ENCODE results near the gene ENSG00000284691.

GRCh38 chr7:149609680-149610440 is 104.9 kb upstream of the KRBA1 start:
- PRO-cap: no peak

GRCh38 chr7:149686263-149686819 is 28.4 kb upstream of the KRBA1 start:
- PRO-cap: no peak

DNA sequence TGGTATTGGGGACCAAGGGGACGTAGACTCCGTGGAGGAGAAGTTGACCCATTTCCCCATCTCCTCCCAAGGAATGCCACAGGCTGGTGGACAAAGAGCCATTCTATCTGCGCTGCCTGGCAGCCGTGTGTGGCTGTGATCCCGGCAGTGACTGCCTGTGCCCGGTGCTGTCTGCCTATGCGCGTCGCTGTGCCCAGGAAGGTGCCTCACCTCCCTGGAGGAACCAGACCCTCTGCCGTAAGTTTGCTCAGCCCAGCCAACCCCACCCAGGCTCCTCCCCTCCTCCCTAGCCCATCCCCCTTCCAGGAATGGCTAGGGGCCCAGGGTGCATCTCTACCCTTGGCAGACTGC is 10.0 kb upstream of the ZNF467 start:
- PRO-cap: no peak

DNA sequence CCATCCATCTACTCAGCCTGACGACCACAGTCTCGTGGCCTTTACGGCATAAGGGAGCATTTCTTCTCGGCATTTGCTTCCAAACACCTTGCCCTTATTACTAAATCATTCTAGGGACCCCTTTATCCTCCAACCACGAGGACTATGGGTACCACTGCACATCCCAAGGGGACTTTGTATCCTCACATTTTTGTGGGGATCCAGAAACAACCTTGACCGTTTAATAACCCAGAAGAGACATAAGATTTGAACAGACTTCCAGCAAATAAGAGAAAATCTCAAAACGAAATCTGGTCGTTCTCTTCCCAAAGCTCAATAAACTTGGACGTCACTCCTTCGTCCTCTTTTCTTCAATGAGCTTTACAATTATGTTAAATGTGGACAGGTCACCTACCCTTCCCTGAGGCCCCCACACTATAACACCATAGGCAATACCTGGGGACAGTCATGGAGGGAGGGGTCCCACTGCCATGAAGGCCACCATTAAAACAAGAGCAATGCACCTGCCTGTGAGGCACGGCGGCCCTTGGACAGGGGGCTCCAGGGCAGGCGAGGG is 213.5 kb upstream of the LRRC61 start:
- PRO-cap: no peak

- PRO-cap: no peak
Observed at GRCh38 chr7:150219784-150220414, 103.3 kb upstream of the LRRC61 start.

GRCh38 chr7:150321961-150322811 is 969 bp upstream of the LRRC61 start:
- PRO-cap: no peak

DNA sequence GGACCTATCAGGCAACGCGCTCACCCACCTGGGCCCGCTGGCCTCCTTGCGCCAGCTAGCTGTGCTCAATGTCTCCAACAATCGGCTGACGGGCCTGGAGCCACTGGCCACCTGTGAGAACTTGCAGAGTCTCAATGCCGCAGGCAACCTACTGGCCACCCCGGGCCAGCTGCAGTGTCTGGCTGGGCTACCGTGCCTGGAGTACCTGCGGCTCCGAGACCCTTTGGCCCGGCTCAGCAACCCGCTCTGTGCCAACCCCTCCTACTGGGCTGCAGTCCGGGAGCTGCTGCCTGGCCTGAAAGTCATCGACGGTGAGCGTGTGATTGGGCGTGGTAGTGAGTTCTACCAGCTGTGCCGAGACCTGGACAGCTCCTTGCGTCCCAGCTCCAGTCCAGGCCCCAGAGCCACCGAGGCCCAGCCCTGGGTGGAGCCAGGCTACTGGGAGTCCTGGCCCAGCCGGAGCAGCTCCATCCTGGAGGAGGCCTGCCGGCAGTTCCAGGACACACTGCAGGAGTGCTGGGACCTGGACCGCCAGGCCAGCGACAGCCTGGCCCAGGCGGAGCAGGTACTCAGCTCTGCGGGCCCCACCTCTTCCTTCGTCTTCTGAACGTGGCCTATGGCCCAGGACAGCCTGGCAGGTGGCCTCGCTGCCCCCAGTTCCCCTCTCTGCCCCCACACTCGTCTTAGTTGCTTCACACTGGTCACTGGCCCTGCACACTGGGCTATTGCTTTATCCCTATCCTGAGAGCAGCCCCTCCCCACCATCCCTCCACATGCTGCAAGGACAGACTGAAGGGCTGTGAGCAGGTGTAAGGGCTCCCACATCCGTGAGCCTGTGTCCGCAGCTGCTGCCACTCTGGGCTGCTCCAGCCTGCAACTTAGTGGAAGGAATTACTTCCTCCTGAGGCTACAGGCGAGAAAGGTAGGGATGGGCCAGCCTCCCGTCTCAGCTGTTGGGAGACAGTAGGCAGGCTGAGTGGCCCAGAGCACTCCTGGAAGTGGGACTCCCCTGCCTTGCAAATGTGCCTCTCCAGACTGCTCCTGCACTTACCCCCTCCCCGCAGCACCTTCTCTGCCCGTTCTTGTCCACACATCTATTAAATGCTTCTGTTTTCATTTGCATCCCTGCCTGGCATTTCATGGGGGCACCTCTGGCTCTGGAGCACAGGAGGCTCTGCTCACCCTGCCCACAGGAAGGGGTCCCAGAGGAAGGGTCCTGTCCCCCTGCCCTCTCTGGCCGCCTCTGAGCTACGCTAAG is 4.0 kb downstream of the RARRES2 start:
- PRO-cap: no peak

DNA sequence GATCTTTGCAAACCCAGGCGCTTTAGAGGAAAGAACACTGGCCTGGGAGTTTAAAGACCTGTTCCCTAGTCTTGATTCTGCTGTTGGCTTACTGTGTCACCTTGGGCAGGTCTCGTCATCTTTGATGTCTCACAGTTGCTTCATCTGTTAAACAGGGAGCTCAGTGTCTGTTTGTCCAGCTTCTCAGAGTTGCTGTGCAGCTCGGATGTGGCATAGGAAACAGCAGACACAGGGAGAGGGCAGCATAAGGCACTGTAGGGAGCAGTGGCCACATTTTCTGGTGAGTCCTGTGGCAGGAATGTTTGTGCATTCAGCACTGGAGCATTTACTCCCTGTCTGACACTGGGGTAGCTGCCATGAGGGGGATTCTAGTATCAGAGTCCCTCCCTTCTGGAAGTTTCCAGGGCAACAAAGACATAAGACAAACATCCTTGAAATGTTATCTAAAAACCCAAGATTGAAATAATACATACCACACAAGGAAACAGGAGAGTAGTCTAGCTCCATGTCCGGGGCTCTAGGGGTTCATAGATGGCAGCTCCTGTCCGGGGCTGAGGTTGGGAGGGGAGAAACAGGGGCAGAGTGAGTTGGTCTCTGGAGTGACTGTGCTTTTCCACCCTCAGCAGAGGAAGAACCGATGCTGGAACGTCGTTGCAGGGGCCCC is 2.1 kb downstream of the REPIN1 start:
- PRO-cap: no peak

GRCh38 chr7:150375838-150377047 is 2.9 kb upstream of the ZNF775 start:
- PRO-cap: no peak

GRCh38 chr7:150379742-150380508 is 795 bp downstream of the ZNF775 start:
- PRO-cap: bidirectional peak, plus-strand start at chr7:150380098, minus-strand start at chr7:150380102

DNA sequence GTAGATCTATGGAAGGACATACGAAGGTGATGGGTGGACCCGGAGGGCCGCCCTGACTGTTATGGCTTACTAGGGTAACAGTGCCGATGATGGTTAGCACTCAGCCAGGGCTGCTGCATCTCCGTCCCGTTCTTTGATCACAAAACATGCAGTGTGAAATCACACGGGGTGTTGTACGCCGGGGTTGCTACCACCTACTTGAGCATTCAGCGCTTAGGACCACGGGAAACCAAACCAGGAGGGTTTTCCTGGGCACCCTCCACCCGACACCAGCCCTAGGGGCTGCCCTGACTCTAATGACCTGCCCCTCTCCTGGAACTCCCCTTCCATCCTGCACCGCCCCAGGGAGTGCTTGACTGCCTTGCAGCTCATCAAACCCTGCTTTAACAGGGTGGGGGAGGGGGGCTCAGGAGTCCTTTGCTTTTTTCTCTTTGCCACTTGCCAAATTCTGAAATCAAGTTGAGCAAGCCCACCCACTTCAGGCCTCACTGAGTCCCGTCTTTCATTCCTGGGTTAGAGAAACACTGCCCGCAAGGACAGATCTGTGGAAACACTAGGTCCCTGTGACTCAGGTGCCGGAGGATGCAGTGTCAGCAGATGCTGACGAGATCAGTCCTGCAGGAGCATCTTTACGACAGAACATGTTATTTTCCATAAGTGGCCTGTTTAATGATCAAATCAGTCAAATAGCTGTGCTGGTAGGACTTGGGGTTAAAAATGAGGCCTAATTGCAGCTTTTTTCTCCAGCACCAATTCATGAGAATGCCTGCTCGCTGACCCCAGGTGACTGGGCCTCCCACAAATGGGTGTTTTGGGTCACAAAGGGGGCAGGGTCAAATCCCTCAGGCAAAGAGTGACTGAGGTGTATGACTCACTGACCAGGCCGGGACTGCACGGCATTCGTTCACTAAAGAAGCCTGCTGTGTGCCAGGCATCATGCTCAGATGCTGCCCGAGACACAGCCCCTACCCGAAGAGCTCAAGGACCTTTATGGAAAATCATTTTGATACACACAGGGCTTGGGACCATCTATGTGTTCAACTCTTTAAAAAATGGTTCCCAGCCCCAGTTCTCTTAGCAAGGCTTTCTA is 5.7 kb upstream of the ENSG00000284691 start:
- PRO-cap: no peak

DNA sequence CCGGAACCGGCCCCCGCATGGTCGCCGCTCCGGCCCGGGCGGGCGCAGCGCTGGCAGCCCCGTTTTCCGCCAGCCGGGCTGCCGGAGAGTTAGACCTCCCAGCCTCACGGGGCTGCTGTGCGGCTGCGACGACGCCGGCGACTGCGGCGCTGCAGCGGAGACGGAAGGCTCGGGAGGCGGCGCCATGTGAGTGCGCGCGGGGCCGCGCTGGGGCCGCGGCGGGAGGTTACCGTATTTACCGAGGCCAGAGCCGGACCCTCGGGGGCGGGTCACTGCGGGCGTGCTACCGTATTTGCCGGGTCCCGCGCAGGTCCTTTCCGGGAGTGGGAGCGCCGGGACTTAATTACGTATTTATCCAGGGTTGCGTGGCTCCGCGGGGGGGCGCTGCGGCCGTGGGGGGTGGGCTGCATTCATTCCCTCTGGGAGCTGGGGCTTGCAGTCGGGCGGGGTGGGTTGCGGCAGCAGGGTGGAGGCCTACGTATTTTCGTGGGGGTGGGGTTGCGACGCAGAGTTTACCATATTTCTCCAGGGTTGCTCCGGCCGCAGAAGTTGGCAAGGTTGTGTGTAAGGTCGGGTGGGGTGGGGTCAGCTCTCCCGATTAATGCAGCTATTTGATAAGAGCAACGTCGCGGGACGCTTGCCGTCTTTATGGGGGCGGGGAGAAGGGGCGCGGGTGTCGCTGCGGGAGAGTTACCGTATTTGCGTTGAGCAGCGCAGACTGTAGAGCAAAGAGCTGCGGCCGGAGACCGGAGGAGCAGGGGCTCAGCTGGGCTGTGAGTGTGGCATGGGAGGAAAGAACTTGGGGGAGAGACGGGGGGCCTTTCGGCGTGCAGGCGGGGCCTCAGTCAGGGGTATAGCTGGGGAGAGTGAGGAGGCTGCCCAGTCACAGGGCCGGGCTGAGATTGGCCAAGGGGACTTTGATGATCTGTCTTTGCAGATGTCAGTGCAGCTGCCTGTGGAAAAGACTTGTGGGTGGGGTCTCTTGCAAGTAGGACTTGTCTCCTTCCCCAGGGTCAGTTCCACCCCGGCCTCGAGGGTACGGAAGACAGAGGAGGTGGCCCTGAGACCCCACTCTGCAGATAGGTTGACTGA is at the start of gene ENSG00000284691:
Gene ENSG00000284691, plus strand, starts transcription at position 545 of the 1,092 bp plus-strand sequence.
- PRO-cap: bidirectional peak, plus-strand start at position 438 of the sequence, minus-strand start at position 91 of the sequence; unidirectional peak, plus-strand start at position 728 of the sequence

DNA sequence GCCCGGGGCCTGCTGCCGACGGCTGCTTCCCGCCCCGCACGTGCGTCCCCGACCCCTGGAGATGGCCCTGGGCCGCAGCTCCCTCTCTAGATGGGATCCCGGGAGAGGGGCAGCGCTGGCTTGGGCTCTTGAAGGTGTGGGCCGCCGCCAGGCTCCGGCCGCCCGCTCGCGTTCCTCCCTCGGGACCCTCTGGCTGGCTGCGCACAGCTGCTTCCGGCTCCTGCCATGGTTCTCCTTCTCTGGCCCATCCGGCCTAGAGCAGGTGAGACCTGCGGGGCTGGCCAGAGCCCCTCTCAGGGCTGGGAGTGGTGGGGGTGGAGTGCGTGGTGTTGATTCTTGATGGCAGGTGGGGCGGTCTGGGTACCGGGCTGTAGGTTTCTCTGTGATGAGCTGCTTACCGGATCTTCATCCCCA is 2.8 kb downstream of the ENSG00000284691 start:
- PRO-cap: no peak

DNA sequence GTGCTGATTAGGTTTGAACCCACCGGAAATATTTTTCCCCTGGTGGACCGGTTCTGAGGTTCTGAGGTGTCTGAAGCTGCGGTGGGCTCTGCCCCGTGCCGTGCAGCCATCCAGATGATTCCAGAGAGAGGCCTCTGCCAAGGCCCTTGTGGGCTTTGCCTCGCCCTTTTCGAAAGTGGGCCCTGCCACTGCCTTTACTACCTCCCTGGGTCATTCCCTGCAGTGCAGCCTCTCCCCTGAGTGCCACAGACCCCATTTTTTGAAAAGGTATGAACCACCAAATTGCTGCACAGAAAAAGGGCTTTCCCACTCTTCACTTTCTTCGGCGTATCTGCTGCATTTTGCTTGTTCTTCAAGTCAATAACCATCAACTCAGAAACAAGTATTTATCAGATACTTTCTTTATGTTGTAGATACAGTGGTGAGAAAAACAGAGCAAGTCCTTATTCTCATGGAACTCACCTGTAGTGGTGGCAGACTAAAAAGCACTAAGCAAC is 2.9 kb downstream of the GIMAP8 start:
- PRO-cap: no peak

GRCh38 chr7:150502578-150503067 is 12.0 kb upstream of the GIMAP7 start:
- PRO-cap: no peak

DNA sequence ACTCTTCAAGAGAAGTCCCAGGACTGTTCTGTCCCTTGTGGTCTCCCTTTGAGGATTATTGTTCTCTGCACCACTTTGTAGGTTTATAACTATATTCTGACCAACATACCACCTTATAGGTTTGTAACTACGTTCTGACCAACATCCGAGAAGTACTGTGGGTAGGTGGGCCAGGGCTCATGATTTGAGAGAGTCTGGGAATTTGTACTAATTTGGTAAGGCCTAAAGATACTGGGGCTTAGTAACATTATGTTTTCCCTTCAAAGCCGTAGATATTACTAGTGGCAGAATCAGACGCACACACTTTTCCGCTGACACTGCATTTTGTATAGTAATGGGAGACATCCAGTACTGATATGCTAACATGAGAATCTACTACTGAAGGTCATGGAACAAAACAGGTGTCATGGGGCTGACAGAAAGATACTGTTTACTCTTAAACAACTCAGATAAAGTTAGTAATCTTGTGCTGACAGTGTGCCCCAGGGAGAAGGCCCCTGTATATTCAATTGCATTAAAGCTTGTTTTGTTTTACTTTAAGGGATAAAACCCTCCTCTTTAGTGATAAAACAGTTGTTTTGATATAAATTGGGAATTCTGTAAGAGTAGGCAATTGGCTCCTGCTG is 11.1 kb upstream of the GIMAP7 start:
- PRO-cap: no peak

DNA sequence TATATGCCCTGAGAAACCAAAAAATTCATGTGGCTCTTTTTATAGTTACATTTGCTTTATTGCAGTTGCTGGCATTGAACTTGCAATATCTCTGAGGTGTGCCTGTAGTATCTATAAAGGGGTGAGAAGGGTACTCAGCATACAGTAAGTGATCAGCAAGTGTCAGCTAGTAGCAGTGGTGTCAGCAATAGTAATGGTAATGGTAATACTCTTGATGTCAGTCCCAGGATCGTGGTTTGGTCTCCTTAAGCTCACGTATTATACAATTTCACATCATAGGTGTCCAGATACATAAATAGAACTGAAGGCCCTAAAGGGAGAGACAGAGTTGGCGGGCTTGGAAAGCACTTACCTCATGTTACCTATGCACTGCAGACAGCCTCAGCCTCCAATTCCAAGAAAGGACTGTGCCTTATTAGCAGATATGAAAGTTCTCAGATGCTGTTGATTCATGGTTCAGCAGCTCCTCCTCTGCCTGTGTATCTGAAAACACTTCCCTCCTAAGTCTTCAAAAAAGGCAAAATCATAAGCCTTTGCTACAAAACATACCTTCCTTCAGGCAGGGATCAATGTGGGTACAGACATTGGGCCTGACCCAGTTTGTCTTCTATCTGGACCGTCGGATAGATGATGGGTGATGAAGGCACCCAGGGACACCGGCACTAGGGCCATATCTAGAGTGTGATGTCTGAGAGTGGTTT is 6.5 kb upstream of the GIMAP7 start:
- PRO-cap: no peak

GRCh38 chr7:150556621-150557254 is 10.5 kb upstream of the GIMAP4 start:
- PRO-cap: no peak

- PRO-cap: no peak
Observed at GRCh38 chr7:150686083-150686717, 694 bp downstream of the GIMAP2 start.

DNA sequence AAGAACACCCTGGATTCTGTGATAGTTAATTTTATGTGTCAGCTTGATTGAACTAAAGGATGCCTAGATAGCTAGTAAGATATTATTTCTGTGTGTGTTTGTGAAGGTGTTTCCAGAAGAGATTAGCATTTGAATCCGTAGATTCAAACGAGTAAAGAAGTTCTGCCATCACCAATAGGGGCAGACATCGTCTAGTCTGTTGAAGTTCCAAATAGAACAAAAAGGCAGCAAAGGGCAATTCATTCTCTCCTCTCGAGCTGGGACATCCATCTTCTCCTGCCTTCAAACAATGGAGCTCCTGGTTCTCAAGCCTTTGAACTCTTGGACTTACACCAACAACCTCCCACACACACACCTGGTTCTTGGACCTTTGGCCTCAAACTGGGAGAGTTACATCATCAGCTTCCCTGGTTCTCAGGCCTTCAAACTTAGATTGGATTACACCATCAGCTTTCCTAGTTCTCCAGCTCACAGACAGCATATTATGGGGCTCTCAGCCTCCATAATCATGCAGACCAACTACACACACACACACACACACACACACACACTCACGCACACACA is 9.9 kb upstream of the GIMAP5 start:
- PRO-cap: no peak